Psoas muscle (tissue), 2 donors: Measurements from ENCODE around the genes JUP, FKBP10, ZNF385C and TUBG1.

DNA sequence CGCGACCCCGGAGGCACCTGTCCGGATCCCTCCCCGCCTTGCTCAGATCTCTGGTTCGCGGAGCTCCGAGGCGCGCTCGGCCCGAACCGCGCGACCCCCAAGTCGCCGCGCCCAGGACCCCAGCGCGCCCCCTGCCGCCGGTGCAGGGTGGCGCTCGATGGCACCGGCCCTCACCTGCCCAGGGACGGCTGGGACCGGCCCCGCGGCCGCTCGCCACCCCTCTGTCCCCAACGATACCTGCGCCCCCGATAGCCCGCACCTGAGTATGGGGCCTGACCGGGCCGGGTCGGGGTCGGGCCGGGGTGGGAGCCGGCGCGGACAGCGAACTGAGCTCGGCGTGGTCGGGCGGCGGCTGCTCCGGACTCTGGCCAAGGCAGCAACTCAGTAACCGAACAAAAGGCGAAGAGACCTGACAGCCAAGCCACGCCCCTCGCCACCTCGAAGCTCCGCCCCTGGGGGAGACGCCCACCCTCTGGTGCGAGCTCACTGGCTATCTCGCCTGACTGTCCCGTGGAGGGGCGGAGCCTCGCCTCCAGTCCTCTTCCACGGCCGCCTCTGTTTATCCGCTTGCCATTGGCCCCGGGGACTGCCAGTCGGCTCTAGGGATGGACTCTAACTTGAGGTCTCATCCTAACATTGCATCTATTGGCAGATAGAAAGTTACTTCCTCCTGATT lies at the start of gene JUP:
TSS of gene JUP (minus strand) at position 383 of the 676 bp plus-strand sequence.
- PRO-cap, 2 experiments, result peak in 2 of 2 experiments; most common minus-strand start position 382 of the sequence (in 2)

DNA sequence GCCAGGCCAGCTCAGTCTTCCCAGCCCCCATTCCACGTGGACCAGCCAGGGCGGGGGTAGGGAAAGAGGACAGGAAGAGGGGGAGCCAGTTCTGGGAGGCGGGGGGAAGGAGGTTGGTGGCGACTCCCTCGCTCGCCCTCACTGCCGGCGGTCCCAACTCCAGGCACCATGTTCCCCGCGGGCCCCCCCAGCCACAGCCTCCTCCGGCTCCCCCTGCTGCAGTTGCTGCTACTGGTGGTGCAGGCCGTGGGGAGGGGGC lies at the start of gene FKBP10:
TSS of gene FKBP10 (plus strand) at position 138 of the 259 bp plus-strand sequence.
- PRO-cap, 2 experiments, result peak in 2 of 2 experiments; most common plus-strand start position 88 of the sequence (in 2)

DNA sequence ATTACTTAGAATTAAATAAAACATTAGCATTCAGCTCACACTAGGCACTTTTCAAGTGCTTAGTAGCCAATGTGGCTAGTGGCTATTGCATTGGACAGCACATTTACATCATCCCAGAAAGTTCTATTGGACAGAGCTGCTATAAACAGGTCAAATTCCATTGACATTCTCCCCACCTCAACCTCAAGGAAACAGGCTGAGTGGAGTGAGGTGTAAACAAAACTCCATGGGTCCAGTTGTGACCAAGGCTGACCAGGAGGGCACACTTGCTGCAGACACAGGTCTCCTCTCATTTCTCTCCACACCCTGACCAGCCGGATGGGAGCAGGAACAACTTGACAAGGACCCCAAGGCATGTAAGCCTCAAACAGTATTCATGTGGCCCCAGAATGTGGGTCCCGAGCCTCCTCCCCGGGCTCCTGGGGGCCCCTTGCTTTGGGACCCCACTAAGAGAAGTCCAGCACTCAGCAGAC lies 522 bp downstream of the C17orf113 start:
- PRO-cap, 2 experiments, result no peak in any of the 2 experiments

- PRO-cap, 2 experiments, result no peak in any of the 2 experiments
These were observed at the start of gene ZNF385C for GRCh38 chr17:42098362-42099202. Gene ZNF385C, minus strand, starts transcription at chr17:42098473.

- PRO-cap, 2 experiments, result no peak in any of the 2 experiments
These were observed 4.8 kb downstream of the DHX58 start for GRCh38 chr17:42107582-42108316.

- PRO-cap, 2 experiments, result peak in 2 of 2 experiments; most common plus-strand start chr17:42184325 (in 1); most common minus-strand start chr17:42184192 (in 2)
These were observed 1.3 kb downstream of the HCRT start for GRCh38 chr17:42183524-42184756.

GRCh38 chr17:42308016-42308516 lies 19.8 kb downstream of the STAT5A start:
- PRO-cap, 2 experiments, result no peak in any of the 2 experiments

GRCh38 chr17:42310637-42311156 lies 22.4 kb downstream of the STAT5A start:
- PRO-cap, 2 experiments, result no peak in any of the 2 experiments

DNA sequence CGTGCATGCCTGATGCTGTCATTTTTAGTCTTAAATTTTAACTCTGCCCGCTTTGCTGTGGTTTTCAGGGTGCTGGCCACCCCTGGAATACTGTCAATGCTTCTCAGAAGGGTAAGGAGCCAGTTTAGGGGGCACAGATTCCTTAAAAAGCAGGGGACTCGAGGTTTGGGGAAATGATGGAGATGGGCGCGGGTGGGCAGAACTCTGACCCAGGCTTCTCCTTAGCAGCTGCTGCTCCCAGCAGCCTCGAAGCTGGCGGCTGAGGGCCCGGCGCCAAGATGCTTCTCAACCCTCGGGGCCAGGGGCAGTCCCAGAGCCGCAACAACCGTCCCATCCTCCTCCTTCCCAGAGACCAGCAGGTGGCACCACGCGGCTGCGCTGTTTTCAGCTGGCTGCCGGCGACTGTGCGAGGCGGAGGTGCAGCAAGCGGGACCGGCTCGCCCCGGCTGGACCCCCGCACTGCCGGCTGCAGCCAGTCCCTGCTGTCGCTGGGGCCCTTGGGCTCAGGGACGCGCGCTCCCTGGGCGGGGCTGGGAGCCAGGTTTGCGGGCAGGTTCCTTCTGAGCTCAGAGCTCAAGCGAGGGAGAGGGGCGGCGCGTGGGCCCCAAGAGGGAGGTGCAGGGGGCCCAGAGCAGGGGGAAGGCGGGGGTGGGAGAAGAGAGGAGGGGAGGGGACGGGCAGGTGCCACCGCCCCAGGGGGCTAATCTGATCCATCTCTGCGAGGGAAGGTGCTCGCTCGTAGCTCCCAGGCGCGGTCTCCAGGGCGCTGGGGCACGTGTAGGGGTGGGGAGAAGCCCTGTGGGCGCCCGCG lies 23.9 kb downstream of the STAT5A start:
- PRO-cap, 2 experiments, result no peak in any of the 2 experiments

- PRO-cap, 2 experiments, result no peak in any of the 2 experiments
These were observed 15.0 kb downstream of the CAVIN1 start for GRCh38 chr17:42407945-42408572.

GRCh38 chr17:42545649-42546109 lies 7.0 kb upstream of the HSD17B1 start:
- PRO-cap, 2 experiments, result no peak in any of the 2 experiments

DNA sequence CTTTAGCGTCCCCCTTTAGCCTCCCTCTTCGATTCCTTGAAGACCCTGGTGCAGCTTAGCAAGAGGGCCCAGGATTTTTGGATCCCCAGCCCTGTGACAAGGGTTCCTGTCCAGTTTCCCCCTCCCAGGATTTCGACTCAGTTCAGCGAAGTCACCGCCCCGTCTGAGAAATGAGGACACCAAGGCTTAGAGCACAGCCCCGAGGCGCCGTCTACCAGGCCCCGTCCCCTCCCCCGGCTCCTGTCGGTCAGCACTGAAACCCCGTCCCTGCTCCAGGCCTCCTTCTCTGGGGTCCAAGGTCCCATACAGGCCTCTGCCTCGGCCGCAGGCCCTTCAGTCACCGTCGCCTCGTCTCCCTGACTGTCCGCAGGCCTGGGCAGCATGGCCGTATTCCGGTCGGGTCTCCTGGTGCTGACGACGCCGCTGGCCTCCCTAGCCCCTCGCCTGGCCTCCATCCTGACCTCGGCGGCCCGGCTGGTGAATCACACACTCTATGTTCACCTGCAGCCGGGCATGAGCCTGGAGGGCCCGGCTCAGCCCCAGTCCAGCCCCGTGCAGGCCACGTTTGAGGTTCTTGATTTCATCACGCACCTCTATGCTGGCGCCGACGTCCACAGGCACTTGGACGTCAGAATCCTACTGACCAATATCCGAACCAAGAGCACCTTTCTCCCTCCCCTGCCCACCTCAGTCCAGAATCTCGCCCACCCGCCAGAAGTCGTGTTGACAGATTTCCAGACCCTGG lies 466 bp downstream of the COASY start:
- PRO-cap, 2 experiments, result no peak in any of the 2 experiments

DNA sequence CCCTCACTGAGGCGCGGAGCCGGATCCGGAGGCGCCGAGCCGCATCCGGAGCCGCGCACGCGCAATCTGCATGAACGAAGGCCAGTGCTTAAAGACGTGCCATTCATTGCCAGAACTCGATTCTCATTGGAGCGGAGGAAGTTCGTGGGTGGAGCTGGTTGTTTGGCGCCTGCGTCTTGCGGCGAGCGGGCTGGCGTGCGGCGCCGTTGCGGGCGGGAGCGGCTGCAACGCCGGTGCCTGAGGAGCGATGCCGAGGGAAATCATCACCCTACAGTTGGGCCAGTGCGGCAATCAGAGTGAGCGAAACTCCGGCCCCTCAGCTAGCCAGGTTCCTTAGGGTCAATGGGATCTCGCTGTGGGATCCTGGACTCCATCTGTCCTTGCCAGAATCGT lies at the start of gene TUBG1:
TSS of gene TUBG1 (plus strand) at position 193 of the 393 bp plus-strand sequence.
- PRO-cap, 2 experiments, result peak in 2 of 2 experiments; most common plus-strand start position 174 of the sequence (in 2)

- PRO-cap, 2 experiments, result no peak in any of the 2 experiments
These were observed 6.2 kb downstream of the PLEKHH3 start for GRCh38 chr17:42670558-42671122.

GRCh38 chr17:42675876-42676253 lies 929 bp downstream of the PLEKHH3 start:
- PRO-cap, 2 experiments, result peak in 2 of 2 experiments; most common plus-strand start chr17:42676189 (in 1); most common minus-strand start chr17:42676011 (in 2)

- PRO-cap, 2 experiments, result no peak in any of the 2 experiments
These were observed 4.8 kb upstream of the EZH1 start for GRCh38 chr17:42749642-42750016.

- PRO-cap, 2 experiments, result no peak in any of the 2 experiments
These were observed 3.5 kb downstream of the WNK4 start for GRCh38 chr17:42783875-42784392.

- PRO-cap, 2 experiments, result no peak in any of the 2 experiments
These were observed 8.4 kb downstream of the BECN1 start for GRCh38 chr17:42815663-42816024.

- PRO-cap, 2 experiments, result no peak in any of the 2 experiments
These were observed 1.1 kb downstream of the AOC2 start for GRCh38 chr17:42845386-42846025.

- PRO-cap, 2 experiments, result no peak in any of the 2 experiments
These were observed 1.1 kb upstream of the AOC3 start for GRCh38 chr17:42849742-42850438.